Endodermal cell (in vitro differentiated cells): ENCODE measurements around the genes NTNG2 and BARHL1.

GRCh38 chr9:131638412-131638973 lies 93.2 kb downstream of the PRRT1B start:
- PRO-cap: no peak

DNA sequence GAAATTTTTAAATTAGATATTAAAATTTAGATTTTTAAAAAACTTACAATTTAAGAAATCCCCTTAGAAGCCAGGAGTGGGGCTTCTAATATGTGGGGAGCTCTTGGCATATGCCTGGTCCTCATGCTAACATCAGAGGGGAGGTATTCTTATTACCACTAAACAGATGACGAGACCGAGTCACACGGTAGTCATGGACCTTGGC lies 71.6 kb downstream of the RAPGEF1 start:
- PRO-cap: no peak

- PRO-cap: bidirectional peak, plus-strand start at chr9:131673119, minus-strand start at chr9:131672873
Observed at GRCh38 chr9:131672257-131673015, 67.4 kb downstream of the RAPGEF1 start.

- PRO-cap: no peak
Observed at GRCh38 chr9:131685591-131686071, 54.2 kb downstream of the RAPGEF1 start.

DNA sequence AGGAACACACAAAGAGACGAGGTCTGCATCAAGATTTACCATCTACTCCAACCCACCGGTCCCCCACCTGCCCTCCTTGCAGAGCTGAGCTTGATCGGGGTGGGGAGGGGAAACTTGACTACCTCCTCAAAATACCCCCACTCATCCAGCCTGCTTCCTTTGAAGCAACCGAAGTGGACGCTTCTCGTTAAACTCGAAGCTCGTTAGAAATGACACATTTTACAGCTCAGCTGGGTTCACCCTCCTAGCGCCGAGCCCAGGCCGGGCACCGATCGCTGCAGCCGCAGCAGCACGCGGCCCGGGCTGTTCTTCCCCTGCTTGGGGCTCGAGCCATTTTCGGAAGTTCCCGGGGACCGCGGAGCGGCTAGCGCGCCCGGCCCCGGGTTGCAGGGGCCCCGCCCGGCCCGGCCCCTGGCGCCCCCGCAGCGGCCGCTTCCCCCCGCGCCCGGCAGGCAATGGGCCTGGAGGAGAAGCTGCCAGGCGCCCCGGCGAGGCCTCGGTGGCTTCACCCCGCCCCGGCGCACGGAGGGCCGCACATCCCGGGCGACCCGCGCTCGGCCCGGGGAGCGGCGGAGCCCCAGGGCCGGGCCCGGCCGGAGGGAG lies 630 bp downstream of the RAPGEF1 start:
- PRO-cap: unidirectional peak, plus-strand start at position 333 of the sequence

- PRO-cap: unidirectional peak, minus-strand start at chr9:132162062
Observed at GRCh38 chr9:132161862-132162223, at the start of gene NTNG2. Gene NTNG2 (plus strand): TSS chr9:132162058.

GRCh38 chr9:132163134-132163651 lies 1.3 kb downstream of the NTNG2 start:
- PRO-cap: no peak

- PRO-cap: unidirectional peak, minus-strand start at chr9:132185804
Observed at GRCh38 chr9:132185605-132186190, 23.8 kb downstream of the NTNG2 start.

DNA sequence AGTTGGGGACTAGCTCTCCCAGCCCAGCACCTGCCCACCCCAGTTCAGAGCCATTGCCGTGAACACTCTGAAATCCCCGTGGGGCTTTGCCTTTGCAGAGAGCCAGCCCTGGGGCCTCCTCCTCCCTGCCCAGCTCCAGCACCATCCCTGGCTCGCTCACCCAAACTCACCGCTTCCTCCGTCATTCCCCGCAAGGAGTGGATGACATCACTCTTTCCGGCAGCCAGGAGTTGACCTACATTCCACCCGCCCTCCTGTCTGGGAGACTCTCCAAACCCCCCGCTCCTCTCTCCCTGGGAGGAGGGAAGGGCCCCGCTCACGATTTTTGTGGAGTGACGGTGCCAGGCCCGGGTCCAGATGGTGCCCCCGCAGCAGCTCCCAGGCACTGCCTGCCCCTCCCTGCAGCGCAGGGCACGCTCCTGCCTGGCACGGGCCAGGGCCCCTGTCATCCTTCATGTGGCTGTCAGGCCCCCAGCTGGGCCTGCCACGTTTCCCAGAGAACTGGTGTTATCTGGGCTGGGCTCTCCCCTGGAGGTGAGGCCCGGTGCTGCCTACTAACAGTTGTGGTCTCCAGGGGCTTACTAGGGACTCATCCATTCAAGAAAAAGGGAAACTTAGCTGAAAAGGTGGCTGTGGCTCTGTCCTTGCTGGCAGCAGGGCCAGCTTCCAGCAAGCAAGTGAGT lies 52.2 kb downstream of the NTNG2 start:
- PRO-cap: bidirectional peak, plus-strand start at position 273 of the sequence, minus-strand start at position 149 of the sequence

- PRO-cap: no peak
Observed at GRCh38 chr9:132282647-132283180, 72.1 kb downstream of the SETX start.

DNA sequence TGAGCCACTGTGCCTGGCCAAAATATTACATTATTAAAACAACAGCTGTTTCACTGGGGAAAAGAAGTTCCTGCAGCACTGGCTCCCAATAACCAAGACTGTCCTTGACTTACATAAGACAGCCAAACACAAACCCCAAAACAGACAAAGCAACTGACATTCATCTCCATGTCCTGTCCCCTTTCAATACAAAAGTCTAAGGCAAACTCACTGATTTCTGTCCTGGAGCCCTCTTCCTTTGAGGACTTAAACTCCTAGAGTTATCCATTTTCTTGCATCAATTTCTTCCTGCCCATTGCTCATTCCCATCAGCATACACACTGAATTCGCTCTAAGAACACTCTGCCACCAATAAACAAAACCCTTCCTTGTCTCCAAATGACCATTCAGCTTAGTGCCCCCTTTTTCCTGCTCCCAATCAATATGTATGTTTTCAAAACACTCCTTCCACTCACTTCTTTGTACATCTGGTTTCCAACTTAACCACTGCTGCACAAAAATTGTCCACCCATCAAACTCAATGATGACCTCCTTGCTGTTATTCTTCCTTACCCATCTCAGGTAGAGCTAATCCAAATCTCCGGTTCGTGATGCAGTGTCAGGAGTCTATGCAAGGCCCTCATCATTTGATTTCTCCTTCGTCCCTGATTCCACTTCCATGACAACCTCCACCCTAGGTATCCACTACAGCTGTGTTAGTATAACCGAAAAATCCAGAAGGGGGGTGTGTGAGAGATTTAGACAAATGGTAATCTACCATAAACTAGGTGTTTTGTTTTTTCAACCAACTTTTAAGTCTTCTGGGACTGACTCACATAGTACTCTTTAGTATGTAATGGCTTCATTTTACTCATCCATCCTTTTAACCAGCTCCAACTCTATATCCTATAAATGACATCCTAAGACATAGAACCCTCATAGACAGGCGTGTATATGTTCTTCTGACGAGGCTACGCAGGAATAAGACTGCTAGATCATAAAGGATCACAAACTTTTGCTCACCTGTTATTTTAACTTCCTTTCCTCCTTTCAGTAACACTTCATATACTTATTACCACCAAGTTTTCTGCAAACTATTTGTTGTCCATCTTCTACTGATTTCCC lies 39.2 kb downstream of the SETX start:
- PRO-cap: no peak

DNA sequence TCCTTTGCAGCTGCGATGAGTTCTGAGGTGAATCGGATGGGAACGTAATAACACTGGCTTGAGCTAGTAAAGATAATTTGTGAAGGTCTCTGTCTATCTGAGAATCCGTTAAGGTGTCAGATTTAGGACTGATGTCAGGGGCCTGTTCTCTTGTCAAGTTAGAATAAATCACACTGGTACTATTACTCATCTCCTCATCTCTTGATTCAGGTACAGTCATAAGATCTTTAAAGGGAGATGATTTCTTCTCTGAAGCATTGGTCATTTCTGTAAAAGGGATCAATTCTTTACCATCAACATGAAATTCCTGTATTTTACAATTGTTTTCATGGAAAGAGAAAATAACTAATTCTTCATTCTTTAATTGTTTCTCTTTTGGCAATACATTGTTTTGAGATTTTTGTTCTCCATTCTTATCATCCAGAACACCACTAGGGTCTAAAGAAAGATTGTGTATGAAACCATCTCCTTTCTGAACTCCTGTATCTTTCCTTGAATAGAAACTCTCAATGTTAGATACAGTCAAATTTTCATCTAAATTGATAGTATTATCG lies 26.1 kb downstream of the SETX start:
- PRO-cap: no peak

DNA sequence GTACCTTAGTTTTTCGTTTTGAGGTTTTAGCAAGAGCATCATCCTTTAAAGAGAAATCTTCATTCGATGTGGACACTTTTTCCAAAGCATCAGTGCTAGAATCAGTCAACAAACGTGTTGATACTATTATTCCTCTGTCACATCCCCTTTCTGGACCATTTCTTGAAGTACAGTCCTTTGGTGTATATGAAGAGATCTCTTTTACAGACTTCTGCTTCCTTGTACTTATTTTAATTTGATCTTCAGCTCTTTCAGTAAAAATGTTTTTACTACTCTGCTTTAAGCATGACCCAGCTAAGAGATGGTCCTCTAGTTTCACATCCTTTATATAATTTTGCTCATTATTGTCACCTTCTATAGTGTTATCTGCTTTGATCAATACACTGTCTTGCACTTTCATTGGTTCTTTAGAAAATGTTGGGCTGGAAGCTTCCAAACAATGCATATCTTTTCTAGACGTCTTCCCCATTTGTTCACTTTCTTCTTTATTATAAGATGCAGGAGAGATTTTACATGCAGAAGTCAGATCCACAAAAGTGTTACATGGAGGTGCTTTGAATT lies 25.5 kb downstream of the SETX start:
- PRO-cap: no peak

- PRO-cap: no peak
Observed at GRCh38 chr9:132345993-132346537, 8.7 kb downstream of the SETX start.

DNA sequence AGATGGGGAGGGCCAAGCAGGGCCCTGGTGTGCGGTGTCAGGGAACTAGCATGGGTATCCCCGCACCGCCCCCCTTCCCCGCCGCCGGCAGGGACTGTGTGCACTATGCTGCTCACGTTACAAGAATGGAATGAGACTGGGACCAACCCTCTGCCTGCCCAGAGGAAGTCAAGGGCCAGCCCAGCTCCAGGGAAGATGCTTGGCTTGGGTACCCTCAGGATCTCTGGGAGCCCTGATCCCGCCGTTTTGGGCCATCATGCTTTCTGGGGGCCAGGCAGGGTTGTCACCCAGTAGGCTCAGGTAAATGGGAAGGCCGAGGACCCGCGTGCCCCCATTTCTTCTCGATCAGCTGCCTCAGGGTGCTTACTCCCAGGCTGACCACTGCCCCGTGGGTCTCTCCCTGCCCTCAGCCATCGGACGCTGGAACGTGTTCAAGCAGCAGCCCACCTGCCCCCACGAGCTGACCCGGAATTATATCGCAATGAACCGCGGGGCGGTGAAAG lies 83.4 kb upstream of the BARHL1 start:
- PRO-cap: no peak

- PRO-cap: no peak
Observed at GRCh38 chr9:132582338-132582766, at the start of gene BARHL1. Gene BARHL1 (plus strand): TSS chr9:132582606.

- PRO-cap: no peak
Observed at GRCh38 chr9:132662370-132662805, 7.4 kb downstream of the DDX31 start.

- PRO-cap: no peak
Observed at GRCh38 chr9:132820612-132821163, 57.4 kb downstream of the AK8 start.

- PRO-cap: no peak
Observed at GRCh38 chr9:132942059-132942305, 2.4 kb downstream of the TSC1 start.

GRCh38 chr9:132943484-132944405 lies 671 bp downstream of the TSC1 start:
- PRO-cap: bidirectional peak, plus-strand start at chr9:132943840, minus-strand start at chr9:132943749; bidirectional peak, plus-strand start at chr9:132944345, minus-strand start at chr9:132944341